Measurements from ENCODE around the genes HSD11B1, HHAT, SLC30A1 and NEK2.

- PRO-cap, result no peak
Measured at GRCh38 chr1:209704584-209705033, at the start of gene HSD11B1. TSS of gene HSD11B1 (plus strand) at chr1:209704846.

DNA sequence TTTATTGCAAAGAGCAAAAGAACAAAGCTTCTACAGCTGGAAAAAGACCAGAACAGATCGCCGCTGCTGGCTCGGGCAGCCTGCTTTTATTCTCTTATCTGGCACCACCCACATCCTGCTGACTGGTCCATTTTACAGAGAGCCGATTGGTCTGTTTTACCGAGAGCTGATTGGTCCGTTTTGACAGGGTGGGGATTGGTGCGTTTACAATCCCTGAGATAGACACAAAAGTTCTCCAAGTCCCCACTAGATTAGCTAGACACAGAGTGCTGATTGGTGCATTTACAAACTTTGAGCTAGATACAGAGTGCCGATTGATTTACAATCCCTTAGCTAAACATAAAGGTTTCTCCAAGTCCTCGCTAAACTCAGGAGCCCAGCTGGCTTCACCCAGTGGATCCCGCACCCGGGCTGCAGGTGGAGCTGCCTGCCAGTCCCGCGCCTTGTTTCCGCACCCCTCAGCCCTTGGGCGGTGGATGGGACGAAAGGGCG, 49.5 kb upstream of the SYT14 start:
- PRO-cap, result no peak

DNA sequence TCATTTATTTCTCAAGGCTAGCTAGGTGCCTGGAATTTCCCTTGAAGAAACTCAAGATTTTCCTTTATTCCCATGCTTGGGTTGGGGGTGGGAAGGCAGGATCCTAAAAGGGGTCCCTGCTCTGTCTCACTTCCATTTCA, 42.2 kb upstream of the SYT14 start:
- PRO-cap, result no peak

DNA sequence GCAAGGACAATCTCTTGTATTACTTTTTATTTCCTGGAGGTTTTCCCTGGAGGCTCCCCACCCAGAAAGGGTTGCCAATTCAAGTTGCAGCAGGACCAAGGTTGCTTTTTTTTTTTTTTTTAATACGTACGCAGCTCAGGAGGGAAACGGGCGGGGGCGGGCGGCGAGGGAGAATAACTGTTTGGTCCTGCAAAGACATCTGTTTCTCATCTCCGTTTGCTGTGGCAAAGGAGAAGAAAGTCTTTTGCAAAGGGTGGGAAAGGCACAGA, 602 bp upstream of the SERTAD4 start:
- PRO-cap, result no peak

DNA sequence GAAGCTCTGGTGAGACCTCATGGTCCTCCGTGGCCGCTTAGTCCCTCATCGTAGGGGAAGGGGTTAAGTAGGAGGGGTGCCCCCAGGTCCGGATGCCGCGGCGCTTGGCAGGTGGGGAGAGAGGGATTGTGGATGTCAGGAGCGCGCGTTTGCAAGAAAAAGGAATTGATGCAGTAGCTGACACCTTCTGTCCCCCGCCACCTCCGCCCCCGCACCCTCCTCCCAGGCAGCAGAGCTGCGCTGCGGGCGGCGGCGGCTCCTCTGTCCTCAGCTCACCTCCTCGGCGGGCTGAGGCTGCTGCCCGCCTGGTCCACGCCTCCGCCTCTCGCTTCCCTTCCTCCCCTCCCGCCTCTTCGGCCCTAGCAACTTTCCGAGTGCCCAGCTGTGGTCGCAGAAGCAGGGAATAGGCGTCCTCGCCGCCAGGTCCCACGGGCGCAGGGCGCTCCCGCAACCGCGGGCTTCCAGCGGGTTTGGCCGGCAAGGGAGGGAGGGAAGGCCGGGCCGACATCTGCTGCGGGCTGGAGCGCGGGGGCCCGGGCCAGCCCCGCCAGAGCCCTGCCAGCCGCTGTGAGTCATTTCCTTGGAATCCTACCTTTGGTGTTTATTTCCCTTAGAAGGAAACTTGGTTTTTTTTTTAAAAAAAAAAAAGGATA, 889 bp downstream of the SERTAD4 start:
- PRO-cap, result no peak

DNA sequence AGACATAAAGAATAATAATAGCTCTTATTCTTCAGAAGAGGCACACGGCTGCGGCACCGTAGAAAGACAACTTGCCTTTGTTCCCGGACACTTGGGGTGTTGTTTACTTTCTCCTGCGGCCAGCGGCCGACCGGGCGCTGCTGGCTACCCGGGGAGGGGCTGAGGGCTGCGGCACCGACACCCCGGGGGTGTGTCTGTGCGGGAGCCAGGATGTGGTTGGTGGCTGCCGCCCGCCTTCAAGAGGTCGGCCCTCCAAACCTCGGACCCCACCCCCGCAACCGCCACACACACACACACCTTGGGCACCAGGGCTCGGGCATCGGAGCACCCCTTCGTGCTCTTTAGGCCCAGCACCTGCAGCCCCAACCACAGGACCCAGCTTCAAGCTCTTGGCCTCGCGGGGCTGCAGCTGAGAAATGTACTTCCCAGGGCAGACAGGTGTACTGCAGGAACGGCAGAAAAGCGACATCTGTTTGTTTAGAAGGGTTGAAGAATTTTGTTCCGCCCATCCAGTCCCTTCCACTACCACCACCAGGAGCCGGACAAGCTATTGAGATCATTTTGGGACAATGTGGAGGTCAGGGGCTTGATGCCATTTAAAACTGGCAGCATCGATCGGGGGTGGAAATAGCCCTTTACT, 1.5 kb downstream of the SERTAD4 start:
- PRO-cap, result bidirectional peak, plus-strand start at position 103 of the sequence, minus-strand start at position 73 of the sequence

- PRO-cap, result no peak
Measured at GRCh38 chr1:210252559-210253239, 20.1 kb downstream of the SERTAD4 start.

GRCh38 chr1:210262670-210263112, 30.1 kb downstream of the SERTAD4 start:
- PRO-cap, result no peak

DNA sequence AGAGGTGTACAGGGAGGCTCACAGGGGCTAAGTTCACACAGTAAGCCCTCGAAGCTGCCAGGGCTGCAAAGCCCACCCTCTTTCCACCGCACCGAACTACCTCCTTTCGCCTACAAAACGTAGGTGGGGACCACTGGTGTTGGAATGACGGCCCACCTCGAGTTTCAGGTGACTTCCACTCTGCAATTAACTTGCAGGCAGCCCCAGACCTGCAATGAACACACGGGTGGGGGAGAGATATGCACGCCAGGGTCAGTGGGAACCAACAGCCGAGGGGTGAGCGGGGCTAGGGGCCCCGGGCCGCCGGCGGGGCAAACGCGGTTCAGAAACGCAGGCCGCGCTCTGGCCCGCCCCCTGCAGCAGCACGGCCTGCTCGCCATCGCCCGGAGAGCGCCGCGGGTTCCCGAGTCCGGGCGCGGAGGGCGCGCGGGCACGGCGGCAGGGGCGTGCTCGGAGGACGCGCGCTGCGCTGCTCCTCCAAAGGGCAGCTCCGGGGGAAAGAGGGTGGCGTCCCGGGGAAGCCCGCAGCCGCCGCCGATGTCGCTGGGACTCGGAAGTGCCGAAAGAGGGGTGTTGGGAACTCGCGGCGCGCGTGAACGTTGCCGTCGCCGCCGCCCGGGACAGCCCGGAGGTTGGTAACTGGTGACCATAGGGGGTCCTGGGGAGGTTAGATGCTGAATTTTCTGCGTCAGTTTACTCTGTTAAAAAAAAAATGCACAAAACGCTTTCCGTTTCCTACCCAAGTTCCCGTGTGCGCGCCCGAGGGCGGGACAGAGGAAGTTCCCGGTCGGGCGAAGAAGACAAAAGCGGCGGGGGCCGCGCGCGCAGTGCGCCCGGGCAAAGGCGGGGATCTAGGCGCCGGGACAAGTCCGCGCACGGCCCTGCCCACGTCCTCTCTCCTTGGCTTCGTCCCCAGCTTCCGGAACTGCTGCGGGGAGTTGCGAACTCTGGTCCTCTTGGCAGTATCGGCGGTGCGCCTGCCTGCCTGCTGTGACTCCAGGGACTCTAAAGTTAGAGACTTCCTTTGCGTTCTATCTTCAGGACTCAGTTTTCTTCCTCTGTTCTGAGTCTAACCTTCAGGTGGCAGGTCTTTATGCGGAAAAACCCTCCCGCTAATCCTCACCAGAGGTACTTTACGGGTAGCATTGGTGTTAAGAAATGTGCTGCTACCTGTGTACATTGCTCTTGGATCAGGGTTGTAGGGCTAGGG, at the start of gene HHAT:
Gene HHAT (plus strand): TSS at position 429 of the 1,210 bp plus-strand sequence.
- PRO-cap, result bidirectional peak, plus-strand start at position 406 of the sequence, minus-strand start at position 361 of the sequence; bidirectional peak, plus-strand start at position 803 of the sequence, minus-strand start at position 746 of the sequence

- PRO-cap, result no peak
Measured at GRCh38 chr1:210366560-210367236, 38.0 kb downstream of the HHAT start.

- PRO-cap, result no peak
Measured at GRCh38 chr1:211313129-211313978, 13.3 kb upstream of the TRAF5 start.

DNA sequence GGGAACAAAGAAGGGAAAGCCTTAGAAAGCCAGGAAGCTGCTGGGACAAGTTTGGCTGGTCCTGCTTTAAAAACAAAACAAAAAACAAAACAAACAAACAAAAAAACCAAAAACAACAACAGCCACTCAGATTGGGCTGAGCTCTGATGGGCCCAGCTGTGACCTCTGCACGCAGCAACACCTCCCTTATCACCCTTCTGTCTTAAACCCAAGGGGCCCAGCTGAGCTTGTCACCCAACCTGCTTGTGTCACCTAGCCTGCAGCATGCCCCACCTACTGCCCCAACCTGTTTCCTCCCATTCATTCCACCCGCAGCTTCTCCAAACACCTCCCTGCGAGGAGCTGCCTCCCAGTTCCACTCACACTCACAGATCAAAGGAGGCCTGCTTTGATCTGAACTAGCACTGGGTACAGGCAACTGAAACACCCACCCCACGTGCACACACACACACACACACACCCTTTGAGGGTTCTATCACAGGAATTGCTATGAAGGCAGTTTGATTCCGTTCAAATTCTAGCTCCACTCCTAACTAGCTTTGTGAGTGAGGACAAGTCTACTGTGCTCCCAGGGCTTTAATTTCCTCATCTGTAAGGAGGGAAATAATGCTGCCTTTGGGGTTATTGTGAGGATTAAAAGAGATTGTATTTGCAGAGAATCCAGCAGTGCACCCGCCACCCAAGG, 36.9 kb downstream of the SLC30A1 start:
- PRO-cap, result no peak

DNA sequence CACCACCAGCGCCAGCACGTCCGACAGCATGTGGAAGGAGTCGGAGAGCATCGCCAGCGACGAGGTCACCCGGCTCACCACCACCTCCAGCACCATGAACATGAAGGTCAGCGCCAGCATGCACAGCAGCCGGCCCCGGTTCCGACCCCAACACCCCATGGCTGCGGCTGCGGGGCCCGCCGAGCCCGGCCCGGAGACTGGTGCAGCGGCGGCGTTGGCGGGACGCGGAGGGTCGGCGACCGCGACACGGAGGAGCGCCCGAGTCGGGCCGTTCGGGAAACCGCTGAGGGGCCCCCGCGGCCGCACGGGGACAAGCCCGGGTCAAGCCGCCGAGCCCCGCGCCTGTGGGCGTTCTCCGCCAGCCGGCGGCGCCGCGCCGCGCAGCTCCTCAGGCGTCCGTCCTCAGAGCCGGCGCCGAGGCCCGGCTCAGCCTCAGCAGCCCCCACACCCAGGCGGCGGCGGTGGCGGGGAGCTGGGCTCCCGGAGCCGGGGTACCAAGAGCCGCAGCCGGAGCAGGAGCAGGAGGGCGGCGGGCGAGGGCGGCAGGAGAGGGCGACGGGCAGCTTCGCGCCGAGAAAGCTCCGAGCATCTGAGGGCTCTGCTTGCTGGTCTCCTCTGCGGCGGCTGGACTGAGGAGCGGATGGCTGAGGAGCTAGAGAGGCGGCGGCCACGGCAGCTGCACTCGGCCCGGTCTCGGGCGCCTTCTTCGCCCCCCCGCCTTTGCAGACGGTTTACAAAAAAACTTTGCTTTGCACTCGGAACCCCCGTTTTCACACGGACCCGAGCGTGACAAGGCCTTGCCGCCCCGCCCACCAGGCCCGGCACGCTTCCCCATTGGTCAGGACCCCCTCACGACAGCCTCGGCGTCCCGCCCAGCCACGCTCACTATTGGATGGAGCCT, at the start of gene SLC30A1:
Gene SLC30A1 (minus strand): TSS at position 708 of the 901 bp plus-strand sequence.
- PRO-cap, result bidirectional peak, plus-strand start outside the sequence, minus-strand start at position 722 of the sequence

DNA sequence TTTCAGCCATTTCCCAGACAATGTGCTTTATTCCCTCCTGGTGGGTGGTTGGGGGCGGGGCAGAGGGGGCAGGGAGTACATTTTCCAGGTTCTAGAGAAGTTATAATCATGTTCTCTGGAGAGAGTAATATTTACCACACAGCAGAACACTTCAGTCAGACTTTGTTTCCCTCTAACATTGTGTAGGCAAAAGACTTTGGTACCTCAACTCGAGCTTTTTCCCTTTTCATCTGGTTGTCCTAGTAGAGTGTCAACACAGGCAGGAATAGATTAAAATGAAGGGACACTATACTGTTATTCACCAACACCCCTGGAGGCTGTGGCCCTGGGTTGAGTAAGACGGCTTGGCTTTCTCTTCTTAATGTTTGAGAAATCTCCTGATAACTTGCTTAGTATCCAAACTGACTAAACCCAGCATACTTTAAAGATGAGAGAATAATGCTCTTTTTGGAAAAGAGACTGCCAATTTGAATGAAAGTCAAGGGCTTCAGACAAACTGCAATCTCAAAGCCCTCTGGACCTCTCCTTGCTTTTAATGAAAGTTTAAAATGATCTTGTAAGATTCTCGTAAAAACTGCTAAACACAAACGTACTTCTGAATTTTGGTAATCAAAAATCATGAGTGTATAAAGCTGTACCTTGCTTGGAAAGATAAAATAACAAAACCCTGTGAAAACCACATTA, 2.5 kb upstream of the SLC30A1 start:
- PRO-cap, result no peak

DNA sequence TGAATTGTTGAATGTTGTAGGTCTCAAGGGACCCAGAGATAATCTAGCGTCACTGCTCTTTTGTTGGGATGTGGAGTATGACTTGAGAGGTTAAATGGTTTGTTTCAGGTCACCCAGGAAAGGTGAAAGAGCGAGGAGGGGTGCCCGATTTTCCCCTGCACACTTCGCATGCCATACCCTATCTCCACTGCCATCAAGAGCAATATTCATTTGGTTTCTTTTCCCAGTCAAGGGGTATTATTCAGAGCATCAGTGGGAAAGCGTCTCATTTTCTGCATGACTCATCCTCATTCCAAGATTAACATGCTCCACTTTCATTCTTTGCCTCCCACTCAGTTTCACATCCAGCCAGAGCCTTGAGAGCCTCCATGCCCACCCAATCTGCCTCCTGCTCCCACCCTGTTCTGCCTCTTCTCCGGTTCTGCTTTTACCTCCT, 13.2 kb upstream of the SLC30A1 start:
- PRO-cap, result no peak

DNA sequence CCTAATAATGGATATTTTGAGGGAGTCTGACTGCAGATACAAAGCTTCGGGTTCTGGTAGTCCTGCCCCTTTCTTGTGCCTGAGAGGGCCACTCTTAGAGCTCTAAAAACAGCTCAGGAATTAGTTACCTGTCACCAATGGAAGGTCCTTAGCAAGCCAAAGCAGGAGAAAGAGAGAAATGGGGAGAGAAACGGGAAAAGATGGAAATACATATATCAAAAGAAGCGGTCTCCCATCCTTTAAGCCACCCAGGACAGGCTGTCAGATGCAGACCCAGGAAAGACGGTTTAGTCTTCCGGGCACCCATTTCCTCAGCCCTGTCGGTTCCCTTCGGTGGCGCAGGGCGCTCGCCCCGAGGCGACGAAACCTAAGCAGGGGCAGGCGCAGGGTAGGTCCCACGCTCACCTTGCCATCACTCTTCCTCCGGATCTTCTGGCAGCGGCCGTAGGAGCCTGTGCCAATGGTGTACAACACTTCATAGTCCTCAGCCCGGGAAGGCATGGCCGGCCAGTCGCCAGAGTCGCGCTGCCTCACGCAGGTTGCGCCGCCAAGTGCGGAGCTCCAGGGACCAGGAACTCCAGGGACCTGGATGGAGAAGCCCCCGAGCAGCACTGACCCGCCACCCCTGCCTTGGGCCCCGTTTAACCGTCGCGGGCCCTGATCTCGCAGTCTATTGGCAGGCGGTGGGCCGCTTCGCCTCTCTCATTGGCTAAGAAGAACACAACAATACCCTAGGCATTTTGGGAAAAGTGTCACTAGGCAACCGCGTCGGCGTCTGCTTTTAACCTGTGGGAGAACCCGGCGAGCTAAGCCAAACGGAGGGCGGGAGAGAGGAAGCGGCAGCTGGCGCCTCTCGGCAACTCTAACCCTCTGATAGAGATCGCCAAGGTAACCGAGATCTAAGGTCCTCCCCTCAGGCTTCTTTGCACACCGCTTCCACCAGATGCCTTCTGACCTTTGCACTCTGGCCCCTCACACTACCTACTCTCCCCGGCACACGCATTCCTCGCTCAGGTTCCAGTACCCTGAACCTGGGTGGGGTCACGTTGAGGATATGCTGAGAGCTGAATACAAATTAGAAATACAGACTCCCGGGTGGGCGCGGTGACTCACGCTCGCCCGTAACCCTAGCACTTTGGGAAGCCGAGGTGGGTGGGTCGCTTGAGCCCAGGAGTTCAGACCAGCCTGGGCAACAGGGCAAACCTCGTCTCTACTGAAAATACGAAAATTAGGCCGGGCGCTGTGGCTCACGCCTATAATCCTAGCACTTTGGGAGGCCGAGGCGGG, at the start of gene NEK2:
Gene NEK2 (minus strand): TSS at position 643 of the 1,287 bp plus-strand sequence.
- PRO-cap, result bidirectional peak, plus-strand start at position 814 of the sequence, minus-strand start at position 643 of the sequence

DNA sequence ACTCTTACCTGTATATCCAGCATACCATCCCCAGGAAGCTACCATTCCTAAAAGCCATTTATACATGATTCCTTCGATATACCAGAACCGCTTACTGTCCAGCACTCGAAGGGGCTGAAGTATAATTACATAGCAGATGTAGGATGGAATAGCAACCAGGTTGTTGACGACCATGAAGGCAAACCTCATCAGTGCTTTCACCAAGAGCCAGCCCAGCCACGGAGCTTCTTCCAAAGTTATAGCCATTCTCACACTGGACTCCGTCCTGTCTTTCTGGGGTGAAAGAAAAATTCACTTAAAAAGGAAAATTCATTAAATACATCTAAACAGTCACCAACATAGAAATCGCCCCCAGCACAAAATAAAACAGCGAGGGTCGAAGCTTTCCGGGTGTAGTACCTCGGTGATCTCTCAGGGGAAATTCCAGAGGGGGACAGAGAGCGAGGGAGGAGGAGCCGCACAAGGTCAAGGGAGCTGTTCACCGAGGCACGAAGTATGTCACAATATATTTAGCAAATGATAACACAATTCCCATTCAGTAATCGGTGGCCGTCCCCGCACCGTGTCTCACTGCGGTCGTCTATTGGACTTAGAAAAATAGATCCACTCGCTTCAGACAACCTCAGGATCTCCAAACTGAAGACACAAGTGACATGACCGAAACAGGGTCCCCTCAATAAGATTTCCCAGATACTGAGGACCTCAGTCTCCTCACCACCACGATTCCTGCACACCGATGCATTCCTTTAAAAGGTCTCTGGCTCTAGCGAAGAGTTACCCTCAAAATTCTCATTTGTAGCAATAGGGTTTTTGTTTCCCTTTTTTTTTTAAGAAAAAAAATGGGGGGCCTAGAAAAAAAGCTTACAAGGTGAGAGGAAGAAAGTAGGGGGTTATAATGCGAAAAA, 1.3 kb downstream of the LPGAT1 start:
- PRO-cap, result bidirectional peak, plus-strand start at position 534 of the sequence, minus-strand start at position 423 of the sequence

DNA sequence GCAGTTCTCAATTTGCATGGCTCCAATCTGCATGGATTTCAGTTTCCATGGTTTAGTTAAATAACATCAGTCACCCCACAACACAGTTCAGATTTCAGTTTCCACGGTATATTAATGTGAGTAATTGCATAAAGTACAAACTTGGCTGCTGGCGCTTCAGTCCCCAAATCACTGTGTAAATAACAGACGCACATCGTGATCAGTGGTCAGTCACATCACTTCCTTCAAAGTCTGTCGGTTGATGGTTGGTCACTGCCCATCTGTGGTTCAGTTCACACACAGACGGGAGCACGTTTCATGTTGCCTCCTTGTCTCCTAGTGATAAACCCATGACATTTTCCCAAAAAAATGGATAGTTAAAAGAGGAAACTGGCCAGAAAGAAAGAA, 66.4 kb upstream of the LPGAT1 start:
- PRO-cap, result unidirectional peak, plus-strand start at position 270 of the sequence

- PRO-cap, result no peak
Measured at GRCh38 chr1:212067920-212068454, 32.4 kb downstream of the DTL start.

DNA sequence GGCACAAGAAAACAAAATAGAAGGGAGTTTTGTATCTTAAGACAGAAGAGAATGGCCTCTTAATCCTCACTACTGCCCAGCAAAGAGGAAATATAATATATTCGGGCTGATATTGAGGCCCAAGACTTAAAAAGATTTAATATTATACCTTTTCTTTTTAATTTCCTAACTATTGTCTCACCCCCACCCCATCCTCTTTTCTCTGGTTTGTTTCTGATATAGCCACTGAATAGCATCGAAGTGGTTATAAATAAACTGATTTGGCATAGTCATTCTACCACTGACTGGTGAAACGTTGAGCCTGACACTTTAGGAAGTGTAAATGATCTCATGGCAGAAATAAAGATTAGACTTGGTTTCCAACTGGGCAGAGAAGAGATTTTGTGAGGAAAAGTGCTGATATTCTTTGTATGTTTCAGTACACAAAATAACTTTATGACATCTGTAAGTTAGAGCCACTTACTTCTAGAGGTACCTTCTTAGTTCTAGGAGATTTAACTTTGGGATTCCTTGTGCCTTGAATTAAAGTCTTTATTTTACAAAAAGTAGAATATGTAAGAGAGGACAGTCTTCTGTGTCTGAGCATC, 39.3 kb downstream of the DTL start:
- PRO-cap, result no peak

Measured in Metastatic Lung Carcinoma in the Adrenal Gland (tissue), 1 donor.